Metastatic Lung Carcinoma in the Adrenal Gland (tissue), 1 donor: ENCODE results near the genes PPP1R1C, ZC3H15, GULP1 and WDR75.

DNA sequence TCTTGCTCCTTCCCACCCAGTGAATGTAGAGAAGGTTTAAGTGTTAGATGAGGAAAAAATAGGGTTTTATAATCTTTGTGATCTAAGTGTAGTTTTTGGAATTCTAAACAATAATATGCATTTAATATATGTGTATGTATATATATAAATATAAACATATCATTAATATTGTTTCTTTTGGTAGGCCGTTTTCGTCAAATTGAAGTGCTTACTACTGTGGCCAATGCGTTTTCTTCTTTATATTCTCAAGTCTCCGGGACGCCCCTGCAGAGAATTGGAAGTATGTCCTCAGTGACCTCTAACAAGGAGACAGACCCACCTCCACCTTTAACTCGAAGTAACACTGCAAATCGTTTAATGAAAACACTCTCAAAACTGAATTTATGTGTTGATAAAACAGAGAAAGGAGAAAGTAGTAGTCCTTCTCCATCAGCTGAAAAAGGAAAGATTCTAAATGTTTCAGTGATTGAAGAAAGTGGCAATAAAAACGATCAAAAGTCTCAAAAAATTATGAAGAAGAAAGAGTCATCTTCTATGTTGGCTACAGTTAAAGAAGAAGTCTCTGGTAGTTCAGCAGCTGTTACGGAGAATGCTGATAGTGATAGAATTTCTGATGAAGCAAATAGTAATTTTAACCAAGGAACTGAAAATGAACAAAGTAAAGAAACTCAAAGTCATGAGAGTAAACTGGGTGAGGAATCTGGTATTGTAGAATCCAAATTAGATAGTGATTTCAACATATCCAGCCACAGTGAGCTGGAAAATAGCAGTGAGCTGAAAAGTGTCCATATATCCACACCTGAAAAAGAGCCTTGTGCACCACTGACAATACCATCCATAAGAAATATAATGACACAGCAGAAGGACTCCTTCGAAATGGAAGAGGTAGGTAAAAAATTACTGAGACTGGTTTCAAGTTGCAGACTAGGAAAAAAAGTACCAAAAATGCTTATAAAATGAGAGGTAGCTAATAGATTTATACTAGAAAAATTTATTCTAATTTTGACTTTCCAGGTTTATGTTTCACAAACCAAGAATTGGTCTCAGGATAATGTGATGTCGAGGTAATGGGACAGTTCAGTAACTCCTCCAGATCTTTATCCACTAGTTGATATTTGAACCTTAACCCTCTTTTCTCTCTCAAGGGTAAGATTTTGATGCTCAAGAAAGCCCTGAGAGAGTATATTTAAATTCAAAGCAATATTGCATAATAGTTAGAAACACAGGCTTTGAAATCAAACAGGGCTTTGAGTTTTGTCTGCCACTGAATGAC is 10.5 kb downstream of the ITPRID2 start:
- PRO-cap, result no peak

GRCh38 chr2:181985460-181986288 is at the start of gene PPP1R1C:
Gene PPP1R1C, plus strand, starts transcription at chr2:181985853.
- PRO-cap, result no peak

DNA sequence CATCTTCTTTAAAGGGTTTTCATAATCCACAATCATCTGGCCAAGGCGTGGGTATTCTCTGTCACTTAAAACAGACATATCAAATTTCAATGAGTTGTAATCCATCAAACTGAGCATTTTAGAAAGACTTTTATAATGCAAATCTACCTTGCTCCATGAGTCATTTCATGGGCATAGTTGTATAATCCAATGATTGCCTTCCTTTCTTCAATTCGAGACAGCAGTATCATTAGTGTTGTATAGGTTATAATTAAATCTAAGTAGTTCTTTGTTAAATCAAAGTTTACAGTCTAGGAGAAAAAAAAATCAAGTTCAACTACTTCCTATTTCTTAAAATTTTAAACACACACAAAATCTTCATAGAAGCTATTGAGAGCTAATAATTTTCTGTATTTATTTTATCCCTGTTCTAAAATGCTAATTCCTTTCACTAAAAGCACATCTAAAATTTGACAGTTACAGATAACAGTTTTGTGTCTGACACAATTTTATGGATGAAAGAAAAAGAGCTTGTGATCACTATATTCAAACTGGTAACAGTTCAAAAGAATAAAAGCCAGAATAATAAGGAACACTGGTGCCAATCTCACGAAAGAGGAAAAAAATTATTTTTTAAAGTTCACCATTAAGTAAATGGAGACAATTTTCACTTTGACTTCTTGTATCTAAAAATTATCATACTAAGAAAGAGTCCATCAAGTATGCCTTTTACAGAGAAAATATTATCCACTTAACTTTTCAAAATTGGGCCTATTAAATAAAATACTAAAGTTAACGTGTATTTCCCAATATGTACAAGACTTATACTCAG is 36.1 kb downstream of the NCKAP1 start:
- PRO-cap, result no peak

DNA sequence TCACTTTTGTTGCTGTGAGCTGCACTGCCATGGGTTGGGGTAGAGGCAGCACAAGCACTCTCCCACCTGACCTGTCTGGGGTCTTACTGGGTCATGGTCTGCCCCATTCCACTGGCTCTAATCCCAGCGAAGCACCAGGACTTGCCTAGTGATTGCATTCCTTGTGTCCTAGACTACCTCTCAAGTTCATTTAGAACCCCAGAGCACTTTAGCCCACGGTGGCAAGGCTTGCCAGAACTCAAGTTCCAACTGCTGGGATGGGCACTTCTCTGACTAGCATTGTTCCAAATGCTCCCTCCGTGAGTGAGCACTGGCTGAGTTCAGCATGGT is 567.8 kb downstream of the NUP35 start:
- PRO-cap, result no peak

GRCh38 chr2:183996996-183997445 is 601.3 kb upstream of the ZNF804A start:
- PRO-cap, result no peak

- PRO-cap, result no peak
These were observed 462.3 kb upstream of the FSIP2 start for GRCh38 chr2:185276355-185276661.

DNA sequence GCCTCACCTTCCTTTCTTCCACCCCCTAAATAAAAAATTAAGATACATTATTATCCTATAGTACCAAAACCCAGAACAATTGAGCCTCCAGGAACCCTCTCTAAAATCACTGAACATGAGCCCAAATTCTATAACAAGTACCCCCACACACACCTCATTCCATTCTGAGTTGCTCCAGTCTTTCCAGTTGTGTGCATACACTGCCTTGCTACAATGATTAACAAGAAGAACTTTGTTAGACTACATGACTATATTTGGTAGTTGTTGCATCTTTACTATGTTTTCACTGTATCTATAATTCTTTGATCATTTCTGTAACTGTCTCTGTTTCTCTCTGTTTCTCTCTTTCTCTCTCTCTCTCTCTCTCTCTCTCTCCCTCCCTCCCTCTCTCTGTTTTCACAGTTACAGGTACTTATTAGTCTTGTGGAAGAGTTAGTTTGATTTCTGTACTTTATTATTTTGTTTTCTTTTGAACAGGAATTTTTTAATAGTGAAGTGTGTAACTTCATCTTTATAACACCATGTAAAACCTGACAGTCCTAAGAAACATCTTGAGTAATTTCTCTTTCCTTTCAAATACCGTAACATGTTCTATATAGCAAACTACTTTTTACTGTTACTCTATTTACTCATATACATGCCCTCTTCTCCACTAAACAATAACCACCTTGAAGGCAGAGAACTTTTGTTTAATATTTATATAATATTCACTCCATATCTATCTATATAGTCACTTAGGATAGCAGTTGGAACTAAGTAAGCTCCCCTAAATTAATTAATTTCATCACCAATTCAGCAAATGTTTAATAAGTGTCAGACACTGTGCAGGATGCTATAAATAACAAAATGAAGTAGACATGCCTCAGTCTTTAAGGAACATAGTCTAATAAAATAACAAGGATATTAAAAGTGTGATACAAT is 268.4 kb downstream of the FSIP2 start:
- PRO-cap, result no peak

- PRO-cap, result no peak
These were observed 305.6 kb upstream of the ZC3H15 start for GRCh38 chr2:186180392-186180981.

DNA sequence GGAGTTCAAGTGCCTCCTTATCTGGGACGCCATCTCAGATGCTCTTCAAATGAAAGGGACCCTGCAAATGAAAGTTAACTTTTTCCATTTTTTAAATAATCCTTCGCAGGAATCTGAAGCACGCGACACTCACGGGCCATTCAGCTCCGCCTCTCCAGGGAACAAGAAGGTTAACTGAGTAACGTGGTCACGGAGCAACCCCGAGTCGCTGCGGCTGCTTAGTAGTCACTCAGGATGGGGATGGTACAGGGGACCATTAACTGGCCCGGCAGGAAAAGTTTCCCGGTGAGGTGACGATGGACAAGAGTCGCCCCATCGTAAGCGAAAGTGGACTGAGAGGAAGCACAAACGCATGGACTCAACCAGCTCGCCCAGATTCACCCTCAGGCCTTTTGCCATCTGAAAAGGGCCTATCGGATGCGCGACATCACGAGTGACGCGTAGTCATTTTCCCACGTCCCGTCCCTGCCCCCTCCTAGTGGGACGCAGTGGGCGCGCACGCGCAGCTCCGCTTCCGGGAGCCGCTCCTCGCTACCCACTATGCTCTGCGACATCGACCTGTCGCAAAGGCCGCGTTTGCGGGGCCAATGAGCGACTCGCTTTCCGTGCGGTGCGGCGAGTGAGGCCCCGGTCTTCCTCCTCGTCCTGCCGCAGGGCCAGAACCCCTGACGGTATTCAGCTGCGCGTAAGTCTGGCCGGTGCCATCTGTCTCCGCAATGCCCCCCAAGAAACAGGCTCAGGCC is at the start of gene ZC3H15:
Gene ZC3H15, plus strand, starts transcription at position 594 of the 743 bp plus-strand sequence.
- PRO-cap, result bidirectional peak, plus-strand start at position 606 of the sequence, minus-strand start at position 477 of the sequence

DNA sequence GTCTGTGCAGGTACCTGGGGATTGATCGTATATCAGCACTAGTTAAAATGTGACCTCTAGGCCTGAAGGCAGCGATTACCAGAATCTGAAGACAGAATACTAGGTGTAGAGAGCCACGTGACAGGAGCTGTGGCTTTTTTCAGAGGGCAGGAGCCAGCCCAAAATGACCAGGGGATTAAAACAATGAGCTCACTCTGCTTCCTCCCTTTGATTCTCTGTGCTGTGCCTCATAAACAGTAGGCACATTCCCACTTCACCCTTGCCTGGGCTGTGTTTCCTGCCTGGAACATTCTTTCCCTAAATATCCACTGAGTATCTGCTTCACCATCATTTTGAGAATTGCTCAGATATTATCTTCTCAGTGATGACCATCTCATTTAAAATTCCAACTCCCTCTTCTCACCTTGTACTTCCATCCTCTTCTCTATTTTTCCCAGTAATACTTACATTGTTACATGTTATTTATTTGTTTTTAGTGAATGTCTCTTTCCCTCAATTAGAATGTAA is 15.3 kb downstream of the ITGAV start:
- PRO-cap, result no peak

- PRO-cap, result no peak
These were observed 47.3 kb upstream of the FAM171B start for GRCh38 chr2:186646475-186646952.

DNA sequence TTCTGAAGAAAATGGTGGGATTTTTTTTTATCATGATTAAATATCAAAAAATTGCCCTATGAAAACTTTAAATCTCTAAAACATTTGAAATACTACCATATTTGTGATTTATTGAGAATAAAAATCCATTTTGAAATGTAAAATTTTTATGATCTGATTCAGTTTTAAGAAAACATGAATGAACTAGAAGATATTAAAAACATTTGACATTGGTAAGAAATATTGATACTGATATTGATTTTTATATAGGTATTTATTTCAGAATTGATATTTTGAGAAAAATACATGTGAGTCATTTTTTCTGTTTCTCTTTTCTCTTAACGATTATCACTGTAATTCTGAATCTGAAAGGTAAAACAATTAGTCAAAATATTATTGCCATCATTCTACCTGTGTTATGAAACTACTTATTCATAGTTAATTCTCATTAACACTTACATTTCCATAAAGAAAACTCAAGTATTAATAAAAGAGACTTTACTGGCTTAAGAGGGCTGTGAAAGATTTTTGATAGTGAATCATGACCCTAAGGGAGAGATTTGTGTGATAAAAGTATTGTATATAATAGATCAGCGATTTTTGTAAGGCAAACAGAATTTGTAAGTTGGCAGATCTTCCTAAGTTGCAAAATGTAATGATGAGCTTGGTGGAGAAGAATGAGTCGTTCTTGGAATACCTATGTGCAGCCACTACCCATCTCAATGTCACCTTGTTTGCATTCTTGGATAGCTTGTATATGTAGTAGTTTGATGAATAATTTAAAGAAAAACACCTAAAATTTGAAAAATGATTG is 14.2 kb upstream of the FAM171B start:
- PRO-cap, result no peak

- PRO-cap, result bidirectional peak, plus-strand start at chr2:188291874, minus-strand start at chr2:188291625; bidirectional peak, plus-strand start at chr2:188292439, minus-strand start at chr2:188292151
These were observed at the start of gene GULP1 for GRCh38 chr2:188291489-188292198. Gene GULP1, plus strand, starts transcription at chr2:188291874.

DNA sequence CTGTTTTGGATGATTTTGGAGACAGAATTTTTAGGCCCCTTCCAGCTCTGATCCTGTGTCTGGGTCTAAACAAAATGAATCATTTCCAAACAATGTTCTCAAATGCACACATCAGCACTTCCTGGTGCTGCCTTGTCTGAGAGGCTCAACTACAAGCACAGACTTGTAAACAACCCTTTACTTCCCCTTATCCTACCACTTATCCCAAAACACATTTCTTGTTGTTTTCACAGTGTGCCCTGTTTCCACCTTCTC is 71.3 kb upstream of the COL3A1 start:
- PRO-cap, result no peak

GRCh38 chr2:189011619-189012338 is 37.6 kb downstream of the COL3A1 start:
- PRO-cap, result no peak

DNA sequence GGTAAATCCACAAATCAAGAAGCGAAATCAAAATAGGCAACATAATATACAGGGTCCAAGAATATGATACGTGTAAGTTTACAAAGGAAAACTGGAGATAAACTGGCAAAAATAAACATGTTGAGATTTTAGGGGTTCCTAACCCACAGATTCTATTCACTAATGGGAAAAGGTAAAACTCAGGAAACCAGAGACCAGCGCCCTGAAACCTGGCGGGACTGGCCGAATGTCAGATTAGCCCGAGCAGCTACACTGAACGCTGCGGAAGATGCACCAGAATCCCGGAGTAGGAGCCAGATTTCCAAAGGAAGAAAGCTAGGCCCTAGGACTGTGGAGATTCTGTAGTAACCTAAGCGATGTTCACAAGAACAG is 688 bp upstream of the WDR75 start:
- PRO-cap, result no peak

GRCh38 chr2:189440972-189442104 is at the start of gene WDR75:
Gene WDR75, plus strand, starts transcription at chr2:189441474.
- PRO-cap, result bidirectional peak, plus-strand start at chr2:189441194, minus-strand start at chr2:189441088; bidirectional peak, plus-strand start at chr2:189441489, minus-strand start at chr2:189441377

DNA sequence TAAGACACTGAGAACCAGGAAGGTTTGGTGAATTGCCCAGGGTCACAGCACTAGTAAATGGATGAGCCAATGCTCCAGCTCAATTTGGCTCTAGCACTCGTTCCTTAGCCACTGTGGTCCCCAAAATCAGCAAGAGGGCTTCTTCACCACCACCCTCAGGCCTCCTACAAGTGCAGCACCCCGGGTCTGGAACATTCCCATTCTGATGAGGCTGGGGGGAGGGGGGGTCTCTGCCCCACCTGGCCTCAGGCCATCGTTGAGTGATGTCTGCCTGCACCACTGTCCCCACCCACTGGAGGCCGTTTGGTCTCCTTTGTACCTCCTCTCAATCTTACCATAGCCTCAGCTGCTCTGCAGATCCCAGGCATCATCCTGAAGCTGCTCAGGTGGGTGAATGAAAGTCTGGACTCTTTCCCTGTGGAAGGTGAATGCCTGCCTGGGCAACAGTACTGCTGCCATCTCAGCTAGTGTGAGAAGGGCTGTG is 42.3 kb downstream of the WDR75 start:
- PRO-cap, result no peak

DNA sequence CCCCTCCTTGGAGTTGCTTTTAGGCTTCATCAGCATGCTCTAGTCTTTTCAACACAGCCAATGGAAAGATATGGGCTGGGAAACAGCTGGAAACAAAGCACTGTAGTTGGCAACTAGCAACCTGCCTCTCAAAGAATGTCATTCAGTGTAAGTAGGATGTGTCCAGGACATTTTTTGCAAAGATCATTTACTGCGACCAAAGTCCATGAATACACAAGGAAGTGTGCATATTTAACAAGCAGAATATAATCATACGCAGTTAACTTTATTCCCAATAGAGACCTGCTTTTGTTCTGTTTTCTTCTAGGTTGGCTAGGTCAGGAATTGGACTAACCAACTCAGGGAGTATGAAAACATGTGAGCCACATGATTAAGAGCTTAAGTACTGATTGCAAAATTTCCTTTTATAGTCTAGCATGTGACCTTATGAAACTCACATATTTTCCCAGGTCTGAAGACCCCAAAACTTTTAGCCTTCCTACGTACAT is 57.8 kb downstream of the SLC40A1 start:
- PRO-cap, result no peak

- PRO-cap, result unidirectional peak, plus-strand start at chr2:189575192
These were observed 5.5 kb downstream of the SLC40A1 start for GRCh38 chr2:189575090-189575570.